ENCODE measurements around the genes CNTN3, FRG2C and POU1F1.

DNA sequence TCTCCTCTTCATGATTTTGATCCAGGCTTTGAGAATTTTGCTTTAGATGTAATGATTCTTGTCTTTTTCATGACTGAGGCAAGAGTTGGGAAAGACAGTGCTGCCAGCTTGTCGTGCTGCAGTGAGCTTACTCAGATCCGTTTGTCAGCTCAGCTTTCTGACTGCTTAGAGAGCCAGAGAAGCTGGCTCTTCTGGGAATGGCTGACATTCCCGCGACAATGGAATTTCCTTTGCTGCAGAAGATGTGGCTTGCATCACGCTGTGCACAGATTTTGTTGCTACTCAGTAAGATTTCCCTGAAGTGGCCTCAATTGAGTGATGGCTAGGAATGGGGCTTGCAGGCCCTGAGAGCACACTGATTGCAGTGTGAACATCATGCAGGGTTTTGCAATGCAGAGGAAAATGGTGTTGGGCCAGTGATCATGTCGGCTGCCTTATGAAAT is 102.3 kb upstream of the PDZRN3 start:
- RRBS = no CpG with 5 or more reads among the region's 6 CpGs

DNA sequence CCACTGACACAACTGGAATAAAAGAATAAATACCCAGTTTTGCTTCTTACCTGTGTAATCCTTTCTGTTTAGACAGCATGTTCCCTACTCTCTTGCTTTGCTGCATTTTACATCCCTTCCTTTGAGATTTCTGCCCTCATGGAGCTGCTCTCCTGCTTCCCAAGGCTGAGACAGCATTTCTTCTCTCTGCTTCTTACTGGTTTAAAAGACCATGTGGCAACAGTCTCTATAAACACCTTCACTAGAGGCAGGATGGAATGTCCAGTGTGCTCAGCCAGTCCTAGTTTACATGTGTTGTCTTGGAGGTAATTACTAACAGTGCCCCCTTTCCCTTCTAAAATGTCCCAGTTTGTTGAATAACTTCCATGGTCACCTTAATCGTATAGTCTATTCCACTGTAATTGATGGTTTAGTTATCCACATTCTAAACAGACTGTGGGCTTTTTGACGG is 262.3 kb downstream of the CNTN3 start:
- RRBS = no CpG with 5 or more reads among the region's 2 CpGs

- RRBS = 62% methylated on average over 43 of the region's 110 CpGs
Measured at GRCh38 chr3:74614213-74615103, at the start of gene CNTN3. TSS of gene CNTN3 (minus strand) at chr3:74614659.

DNA sequence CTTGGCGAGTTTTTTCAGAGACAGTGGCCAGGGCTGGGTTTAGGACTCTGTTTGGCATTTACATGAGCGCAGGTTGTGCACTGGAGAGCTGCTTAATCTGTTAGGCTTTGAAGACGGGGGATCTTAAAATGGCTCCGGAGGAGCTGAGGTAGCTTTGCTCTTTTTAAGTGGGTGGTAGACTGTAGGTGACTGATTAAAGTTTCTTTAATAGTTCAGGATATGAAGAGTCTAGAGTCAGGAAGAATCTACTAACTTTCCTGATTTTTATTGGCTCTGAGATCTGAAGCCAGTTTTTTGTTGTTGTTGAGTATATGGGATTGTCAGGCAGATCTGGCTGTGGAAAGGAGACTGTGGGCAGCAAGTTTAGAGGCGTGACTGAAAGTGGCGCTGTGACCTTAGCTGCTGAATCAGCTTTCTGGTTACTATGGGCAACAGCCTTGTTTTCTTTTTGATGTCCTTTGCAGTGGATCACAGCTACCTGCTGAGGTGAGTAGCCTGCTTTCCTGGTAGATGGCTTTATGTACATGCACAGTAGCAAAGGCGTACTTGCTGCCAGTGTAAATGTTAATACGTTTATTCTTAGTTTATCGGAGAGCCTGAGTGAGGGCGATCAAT is 161.5 kb upstream of the FRG2C start:
- RRBS = no CpG with 5 or more reads among the region's 10 CpGs

- RRBS = no CpG with 5 or more reads among the region's 6 CpGs
Measured at GRCh38 chr3:75664137-75664491, at the start of gene FRG2C. TSS of gene FRG2C (plus strand) at chr3:75664328.

- RRBS = no CpG with 5 or more reads among the region's 2 CpGs
Measured at GRCh38 chr3:80994034-80994409, 767.4 kb downstream of the GBE1 start.

GRCh38 chr3:81062509-81062824 is 699.0 kb downstream of the GBE1 start:
- RRBS = no CpG with 5 or more reads among the region's 5 CpGs

DNA sequence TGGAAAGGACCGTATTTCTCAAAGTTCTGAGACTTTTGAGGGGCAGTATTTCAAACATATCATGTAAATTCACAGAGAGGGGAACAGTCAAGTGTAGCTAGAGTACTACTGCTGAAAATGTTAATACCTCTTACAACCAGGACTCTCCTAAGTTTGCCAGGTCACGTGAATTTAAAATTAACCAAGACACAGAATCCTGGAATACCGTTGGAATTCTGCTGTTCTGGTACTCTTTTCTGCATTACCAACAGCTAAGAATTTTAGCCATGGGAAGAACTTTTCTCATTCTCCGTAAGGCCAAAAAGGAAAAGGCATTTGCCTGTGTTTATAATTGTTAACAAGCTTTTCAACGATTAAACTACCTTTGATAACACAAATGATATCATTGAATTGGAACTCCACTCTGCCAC is 567 bp upstream of the GBE1 start:
- RRBS = no CpG with 5 or more reads among the region's 5 CpGs

DNA sequence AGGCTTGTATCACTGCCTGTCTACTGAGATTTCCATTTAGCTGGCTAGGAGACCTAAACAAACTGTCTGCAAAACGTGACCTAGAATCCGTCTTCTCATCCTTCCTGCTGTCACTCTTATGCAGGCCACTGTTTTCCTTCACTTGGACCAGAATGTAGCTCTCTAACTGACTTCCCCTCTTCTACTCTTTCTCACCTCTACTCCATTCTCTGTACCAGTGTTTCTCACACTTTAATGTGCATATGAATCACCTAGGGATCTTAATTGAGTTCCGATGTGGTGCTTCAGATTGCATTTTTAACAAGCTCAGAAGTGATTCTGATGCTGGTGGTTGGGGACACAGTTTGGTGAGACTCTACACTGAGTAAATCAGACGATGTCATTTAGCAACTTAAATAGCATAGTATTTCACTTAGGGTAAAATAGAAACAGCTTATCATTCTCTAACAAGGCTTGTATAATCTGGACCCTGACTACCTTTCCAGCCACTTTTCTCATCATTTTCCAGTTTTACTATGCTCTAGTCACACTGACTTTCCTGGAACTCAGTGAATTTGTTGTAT is 1.6 kb upstream of the GBE1 start:
- RRBS = no CpG with 5 or more reads among the region's 4 CpGs

- RRBS = no CpG with 5 or more reads among the region's 2 CpGs
Measured at GRCh38 chr3:81788615-81789028, 27.2 kb upstream of the GBE1 start.

DNA sequence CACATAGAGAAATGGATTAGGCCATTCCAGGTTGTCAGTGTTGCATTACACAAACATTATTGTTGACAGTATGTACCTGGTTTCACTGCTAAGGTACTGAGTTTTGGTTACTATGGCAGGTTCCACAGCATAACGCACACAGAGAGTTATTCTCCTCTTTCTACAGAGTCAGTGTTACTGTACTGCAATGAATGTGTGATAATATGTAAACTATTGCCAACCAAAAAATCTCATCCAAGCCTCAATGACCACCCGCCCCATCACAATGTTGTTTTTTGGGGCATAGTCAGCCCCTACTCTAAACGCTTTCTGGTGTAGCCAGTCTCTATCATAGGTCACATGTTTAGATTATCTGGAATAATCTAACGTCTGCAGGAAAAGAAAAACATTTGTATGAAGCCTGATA is 1331.6 kb upstream of the GBE1 start:
- RRBS = no CpG with 5 or more reads among the region's 4 CpGs

GRCh38 chr3:84959756-84960499 is 1.1 kb downstream of the CADM2 start:
- RRBS = no CpG with 5 or more reads among the region's 20 CpGs

DNA sequence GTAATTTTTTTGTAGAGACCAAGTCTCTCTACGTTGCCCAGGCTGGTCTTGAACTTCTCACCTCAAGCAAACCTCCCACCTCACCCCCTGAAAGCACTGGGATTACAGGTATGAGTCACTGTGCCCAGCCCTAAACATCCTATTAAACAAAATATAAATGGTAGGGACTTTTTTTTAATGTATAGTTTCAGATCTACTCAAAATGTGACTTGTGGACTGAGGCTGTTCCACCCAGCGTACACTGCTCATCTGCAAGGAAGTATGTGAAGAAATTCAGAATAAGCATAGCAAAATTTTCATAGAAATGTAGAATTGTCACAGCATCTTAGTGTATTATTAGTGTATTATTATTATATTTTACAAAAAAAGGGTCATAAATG is 522.5 kb downstream of the VGLL3 start:
- RRBS = no CpG with 5 or more reads among the region's 2 CpGs

DNA sequence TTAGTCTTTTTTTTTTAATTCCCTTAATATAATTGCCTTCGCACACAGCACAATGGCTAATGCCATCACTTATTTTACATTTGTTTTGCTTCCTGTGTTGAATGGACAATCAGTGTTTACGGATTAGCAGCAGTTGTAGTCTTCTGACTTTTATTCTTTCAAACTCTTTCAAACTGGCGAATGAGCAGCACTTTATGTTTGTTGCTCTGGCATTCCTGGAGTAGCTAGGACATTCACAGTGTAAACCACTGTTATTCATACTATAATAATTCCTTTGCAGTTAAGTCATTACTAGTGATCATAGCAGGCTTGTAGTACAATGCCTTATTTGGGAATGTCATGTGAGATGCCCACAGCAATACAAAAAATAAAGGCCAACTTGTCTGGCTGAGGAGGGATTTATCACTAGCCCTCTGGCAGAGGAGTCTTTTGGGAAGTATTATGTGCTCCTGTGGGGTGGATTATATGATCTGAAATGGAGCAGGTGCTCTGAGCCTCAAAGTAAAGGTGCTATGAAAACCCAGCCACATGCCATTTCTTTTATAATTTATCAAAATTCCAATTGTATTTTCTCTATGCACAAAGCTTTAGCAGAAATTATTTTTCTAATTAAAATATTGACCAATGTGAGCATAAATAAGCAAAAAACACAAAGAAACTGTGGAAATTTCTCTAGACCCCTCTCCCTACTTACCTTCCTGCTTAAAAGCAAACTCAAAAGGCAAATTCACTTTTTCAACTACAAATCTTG is 197.1 kb downstream of the VGLL3 start:
- RRBS = no CpG with 5 or more reads among the region's 3 CpGs

- RRBS = no CpG with 5 or more reads among the region's 9 CpGs
Measured at GRCh38 chr3:86968545-86969202, 22.3 kb downstream of the VGLL3 start.

GRCh38 chr3:86982696-86983359 is 8.1 kb downstream of the VGLL3 start:
- RRBS = no CpG with 5 or more reads among the region's 4 CpGs

DNA sequence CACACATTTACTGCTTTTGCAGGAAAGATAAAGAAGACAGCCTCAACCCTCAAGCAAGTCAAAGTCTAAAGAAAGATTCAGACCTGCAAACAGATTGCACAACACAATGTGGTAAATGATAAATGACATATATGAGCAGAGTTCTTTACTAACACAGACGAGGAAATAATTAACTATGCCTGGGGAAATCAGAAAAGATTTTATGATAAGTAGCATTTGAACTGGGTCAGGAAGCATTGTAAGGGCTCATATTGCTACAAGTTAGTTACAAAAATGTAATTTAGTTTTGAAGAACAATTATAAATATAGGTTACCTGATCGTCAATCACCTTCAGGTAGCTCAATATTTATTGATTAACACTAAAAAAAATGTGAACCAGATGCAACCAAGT is 20.8 kb upstream of the CHMP2B start:
- RRBS = no CpG with 5 or more reads among the region's 2 CpGs

DNA sequence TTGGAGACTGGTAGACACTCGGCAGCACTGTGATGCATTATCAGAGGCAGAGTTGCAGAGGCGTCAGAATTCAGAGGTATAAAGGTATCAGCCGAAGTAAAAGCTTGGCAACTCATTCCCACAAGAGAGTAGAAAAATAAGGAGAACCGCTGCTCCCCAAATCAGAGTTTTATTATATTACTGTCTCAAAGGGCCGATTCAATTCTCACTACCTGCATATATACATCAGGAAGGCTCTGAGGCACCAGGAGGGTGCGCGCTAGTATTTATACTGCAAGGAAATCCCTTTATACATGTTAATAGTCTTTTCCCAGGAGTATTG is at the start of gene POU1F1:
Gene POU1F1, minus strand, starts transcription at position 238 of the 322 bp plus-strand sequence.
- RRBS = no CpG with 5 or more reads among the region's 7 CpGs

- RRBS = no CpG with 5 or more reads among the region's 4 CpGs
Measured at GRCh38 chr3:88067391-88067937, 8.4 kb downstream of the ZNF654 start.

DNA sequence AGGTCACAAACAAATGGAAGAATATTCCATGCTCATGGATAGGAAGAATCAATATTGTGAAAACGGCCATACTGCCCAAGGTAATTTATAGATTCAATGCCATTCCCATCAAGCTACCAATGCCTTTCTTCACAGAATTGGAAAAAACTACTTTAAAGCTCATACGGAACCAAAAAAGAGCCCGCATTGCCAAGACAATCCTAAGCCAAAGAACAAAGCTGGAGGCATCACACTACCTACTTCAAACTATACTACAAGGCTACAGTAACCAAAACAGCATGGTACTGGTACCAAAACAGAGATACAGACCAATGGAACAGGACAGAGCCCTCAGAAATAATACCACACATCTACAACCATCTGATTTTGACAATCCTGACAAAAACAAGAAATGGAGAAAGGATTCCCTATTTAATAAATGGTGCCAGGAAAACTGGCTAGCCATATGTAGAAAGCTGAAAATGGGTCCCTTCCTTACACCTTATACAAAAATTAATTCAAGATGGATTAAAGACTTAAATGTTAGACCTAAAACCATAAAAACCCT is 40.3 kb downstream of the ZNF654 start:
- RRBS = no CpG with 5 or more reads among the region's 3 CpGs

Measured in HTR-8/SVneo (cell line).